Cerebral cortex (tissue), 2 donors: ENCODE measurements around a stretch of chr16.

DNA sequence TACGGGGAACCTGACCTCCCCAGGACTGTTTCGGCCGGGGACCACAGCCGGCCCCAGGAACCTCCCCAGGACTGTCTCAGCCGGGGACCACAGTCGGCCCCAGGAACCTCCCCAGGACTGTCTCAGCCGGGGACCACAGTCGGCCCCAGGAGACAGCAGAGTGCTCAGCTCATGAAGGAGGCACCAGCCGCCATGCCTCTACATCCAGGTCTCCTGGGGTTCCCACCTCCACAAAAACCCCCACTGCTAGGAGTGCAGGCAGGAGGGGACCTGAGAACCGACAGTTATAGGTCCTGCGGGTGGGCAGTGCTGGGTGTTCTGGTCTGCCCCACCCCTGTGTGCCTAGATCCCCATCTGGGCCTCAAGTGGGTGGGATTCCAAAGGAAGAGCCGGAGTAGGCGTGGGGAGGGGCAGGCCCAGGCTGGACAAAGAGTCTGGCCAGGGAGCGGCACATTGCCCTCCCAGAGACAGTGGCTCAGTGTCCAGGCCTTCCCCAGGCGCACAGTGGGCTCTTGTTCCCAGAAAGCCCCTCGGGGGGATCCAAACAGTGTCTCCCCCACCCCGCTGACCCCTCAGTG, 4.4 kb downstream of the RHBDF1 start:
- PRO-cap, 2 experiments = no peak in any of the 2 experiments

DNA sequence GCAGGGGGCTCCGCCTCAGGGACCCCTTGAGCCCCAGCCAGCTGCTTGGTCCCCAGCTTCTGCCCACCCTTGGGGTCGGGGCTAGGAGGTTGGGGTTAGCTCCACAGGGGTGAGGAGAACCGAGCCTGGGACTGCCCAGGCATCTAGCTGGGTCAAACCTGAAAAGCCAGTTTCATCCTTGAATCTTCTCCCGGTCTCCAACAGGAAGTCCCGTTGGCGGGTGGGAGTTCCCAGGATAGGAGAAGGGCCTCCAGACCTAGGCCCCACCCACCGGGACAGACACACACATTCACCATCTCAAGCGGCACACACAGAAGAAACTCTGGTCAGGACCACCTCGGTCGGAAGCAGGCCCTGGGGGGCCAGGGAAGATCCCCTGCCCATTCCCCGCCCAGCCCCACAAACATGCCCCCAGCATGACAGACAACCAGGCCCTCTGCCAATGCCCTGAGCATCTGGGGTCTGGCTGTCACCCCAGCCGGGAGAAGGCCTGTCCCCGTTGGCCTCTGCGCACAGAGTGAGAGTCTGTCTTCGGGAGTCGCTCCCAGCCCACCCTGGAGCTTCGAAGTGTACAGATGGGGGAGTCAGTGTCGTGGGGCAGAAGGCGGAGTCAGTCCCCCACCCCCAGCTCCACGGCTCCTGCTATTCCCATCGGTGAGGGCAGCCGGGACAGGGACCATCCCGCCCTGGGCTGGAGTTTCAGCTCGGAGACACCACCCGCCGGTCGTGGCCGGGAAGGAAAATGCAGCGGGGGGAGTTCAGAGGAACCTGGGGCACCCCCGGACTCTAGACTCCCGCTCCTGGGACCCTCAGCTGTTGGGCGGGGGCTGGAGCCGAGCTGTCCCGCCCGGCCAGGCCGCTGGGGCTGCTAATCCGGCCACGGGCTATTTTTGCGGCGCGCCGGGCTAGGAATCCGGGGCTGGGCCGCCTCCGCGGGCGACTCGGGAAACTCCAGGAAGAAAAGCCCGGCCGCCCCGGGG, 773 bp downstream of the RHBDF1 start:
- PRO-cap, 2 experiments = peak in 1 of 2 experiments; most common plus-strand start position 313 of the sequence (in 1); most common minus-strand start position 519 of the sequence (in 1)

DNA sequence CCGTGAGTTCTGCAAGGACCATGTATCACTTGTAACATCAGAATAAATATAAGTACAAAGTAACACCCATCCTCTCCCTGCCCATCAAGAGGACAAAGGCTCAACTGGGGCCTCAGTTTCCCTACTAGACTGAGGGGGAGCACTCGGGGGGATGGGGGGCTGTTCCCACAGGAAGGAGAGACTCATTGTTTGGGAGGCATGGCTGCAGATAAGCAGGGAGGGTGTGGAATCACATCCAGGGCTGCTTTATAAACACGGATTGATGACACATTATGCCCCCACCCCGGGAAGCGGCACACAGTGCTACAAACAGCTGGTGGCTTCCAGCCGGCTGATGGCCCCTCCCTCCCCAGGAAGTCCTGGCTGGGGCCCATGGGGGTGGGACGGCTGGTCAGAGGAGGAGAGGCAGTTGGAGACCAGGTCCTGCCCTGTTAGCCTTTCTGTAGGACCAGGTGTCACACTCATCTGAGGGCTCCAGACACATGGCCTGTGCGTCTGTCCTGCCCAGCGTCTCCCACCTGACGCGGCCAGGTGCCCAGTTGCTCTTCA, 1.4 kb upstream of the MPG start:
- PRO-cap, 2 experiments = peak in 1 of 2 experiments; most common plus-strand start position 401 of the sequence (in 1)

GRCh38 chr16:84188-84596, 6.2 kb downstream of the MPG start:
- PRO-cap, 2 experiments = no peak in any of the 2 experiments

- PRO-cap, 2 experiments = no peak in any of the 2 experiments
Observed at GRCh38 chr16:89624-90177, 11.7 kb downstream of the MPG start.

- PRO-cap, 2 experiments = no peak in any of the 2 experiments
Observed at GRCh38 chr16:119845-120283, 18.6 kb downstream of the NPRL3 start.

GRCh38 chr16:260980-261764, 14.6 kb downstream of the RGS11 start:
- PRO-cap, 2 experiments = peak in 1 of 2 experiments; most common plus-strand start chr16:261259 (in 1)

- PRO-cap, 2 experiments = no peak in any of the 2 experiments
Observed at GRCh38 chr16:396182-396601, 807 bp upstream of the NME4 start.

DNA sequence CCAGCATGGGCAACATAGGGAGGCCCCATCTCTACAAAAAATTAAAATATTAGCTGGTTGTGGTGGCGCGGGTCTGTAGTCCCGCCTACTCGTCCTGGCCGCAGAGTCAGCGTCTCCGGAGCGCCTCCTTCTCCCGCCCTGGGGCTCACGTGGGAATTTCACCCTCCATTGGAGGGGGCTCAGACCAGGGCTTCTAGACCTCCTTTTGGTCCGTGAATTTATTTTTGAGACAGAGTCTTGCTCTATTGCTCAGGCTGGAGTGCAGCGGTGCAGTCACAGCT, 457 bp upstream of the NME4 start:
- PRO-cap, 2 experiments = no peak in any of the 2 experiments

GRCh38 chr16:426102-426306, 555 bp downstream of the RAB11FIP3 start:
- PRO-cap, 2 experiments = no peak in any of the 2 experiments

DNA sequence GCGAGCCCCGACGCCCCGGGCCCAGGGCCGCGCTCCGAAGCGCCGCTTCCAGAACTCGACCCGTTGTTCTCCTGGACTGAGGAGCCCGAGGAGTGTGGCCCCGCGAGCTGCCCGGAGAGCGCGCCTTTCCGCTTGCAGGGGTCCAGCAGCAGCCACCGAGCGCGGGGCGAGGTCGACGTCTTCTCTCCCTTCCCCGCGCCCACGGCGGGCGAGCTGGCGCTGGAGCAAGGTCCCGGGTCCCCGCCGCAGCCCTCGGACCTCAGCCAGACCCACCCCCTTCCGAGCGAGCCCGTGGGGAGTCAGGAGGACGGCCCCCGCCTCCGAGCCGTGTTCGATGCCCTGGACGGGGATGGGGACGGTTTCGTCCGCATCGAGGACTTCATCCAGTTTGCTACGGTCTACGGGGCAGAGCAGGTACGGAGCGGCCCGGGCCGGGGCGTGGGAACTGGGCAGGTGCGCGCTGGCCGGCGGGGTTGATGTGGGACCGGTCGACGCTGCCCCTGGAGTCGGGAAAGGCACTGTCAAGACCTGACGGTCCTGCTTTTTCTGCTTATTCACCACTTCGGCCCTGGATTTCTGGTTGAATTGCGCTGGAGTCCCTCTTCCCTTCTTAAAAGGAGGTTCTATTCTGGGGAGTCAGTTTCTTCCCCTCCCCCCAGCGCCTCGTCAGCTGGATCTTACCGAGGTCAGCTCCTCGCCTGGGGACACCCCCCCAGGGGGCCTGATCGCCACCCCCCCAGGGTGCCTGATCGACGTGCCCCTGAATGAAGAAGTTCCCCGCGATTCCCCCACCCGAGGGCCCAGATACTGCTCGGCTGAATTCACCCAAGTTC, 1.1 kb downstream of the RAB11FIP3 start:
- PRO-cap, 2 experiments = no peak in any of the 2 experiments

DNA sequence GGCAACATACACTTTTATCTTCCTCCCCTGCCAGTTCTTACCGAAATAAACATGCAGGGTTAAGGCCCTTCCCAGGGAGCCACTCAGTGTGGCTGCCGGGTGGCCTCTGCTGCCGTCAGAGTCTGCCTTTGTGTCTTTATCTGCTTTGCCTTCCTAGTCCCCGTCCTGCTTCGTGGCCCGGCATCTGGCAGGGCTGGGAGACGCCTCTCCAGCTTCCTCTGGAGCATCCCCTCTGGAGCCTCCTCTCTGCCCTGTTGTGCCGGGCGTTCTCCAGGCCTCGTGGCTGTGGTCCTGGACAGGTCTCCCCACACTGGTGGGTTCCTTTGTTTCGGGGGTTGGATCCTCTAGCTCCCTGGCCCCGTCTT, 30.2 kb upstream of the CAPN15 start:
- PRO-cap, 2 experiments = no peak in any of the 2 experiments

DNA sequence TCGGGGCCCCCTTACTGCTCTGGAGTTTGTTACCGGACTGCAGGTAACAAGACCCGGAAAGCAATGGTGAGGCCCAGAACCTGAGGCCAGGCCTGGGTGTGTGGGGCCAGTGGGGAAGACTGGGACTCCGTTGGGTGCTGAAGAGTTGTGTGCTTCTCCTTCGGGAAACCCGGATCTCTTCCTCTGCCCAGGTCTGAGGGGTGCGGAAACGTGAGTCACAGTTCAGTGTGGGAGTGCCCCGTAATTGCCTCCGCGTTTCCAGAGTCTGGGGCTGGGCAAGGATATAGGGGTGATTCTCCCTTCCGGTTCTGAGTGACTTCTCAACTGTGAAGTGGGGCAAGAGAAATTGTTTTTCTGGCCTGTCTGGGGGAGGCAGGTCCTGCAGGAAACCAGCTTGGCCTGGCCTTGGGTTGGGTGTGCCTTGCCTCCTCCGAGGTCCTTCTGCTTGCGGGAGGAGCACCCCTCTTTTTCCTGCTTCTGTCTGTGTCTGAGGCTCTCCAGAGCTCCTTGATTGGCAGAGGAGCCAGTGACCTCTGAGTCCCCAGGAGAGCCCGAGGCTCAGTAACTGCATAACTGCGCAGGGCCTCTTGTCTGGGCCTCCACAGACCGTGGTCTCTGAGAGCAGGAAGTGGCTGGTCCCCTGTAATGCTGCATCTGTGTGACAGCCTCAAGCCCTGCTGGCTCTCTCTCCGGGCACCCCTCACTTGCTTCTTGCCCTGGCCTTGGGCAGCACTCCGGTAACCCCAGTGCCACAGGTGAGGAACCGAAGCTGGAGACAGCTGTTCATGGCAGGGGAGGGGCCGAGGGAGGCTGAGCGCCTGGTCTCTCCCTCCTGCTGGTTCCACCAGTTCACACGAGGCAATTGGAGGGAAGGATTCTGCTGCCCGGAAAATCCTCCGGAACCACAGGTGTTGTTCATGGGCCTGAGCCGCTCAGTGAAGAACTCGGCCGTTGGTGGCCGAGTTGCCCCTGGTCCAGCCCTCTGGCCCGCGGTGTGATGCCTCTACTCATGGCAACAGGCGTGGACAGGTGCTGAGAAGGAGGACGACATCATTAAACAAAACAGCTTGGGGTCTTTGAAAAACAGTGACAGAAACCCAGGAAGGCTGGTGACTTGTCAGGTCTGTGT, 1.5 kb downstream of the CAPN15 start:
- PRO-cap, 2 experiments = no peak in any of the 2 experiments

- PRO-cap, 2 experiments = no peak in any of the 2 experiments
Observed at GRCh38 chr16:568458-569166, 1.2 kb upstream of the PIGQ start.

GRCh38 chr16:592477-593473, 2.9 kb downstream of the RAB40C start:
- PRO-cap, 2 experiments = peak in 1 of 2 experiments; most common plus-strand start chr16:592733 (in 1); most common minus-strand start chr16:592561 (in 1)

GRCh38 chr16:630160-630881, 464 bp upstream of the WFIKKN1 start:
- PRO-cap, 2 experiments = no peak in any of the 2 experiments

- PRO-cap, 2 experiments = no peak in any of the 2 experiments
Observed at GRCh38 chr16:635489-635839, 641 bp downstream of the METTL26 start.

GRCh38 chr16:647053-647972, 1.9 kb upstream of the WDR90 start:
- PRO-cap, 2 experiments = no peak in any of the 2 experiments

GRCh38 chr16:649507-649933, 355 bp downstream of the WDR90 start:
- PRO-cap, 2 experiments = no peak in any of the 2 experiments

GRCh38 chr16:662434-662962, 5.4 kb upstream of the RHOT2 start:
- PRO-cap, 2 experiments = no peak in any of the 2 experiments